Natural killer cell (primary cell): ENCODE data around the gene KLC1.

DNA sequence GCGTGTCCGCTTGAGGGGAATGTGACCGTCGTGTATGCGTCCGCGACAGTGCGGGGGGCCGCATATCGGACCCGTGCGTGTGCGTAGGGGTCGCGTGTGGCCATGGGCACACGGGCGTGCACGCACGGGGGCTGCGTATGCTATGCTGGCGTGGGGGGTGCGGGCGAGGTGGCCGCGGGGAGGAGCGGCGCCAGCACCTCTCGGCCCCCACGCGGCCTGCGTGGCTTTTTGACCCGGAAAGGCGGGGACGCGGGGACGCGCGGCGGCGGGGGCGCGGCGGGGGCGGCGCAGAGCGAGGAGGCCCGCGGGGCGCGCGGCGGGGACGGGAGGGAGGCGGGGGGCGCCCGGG, 396 bp upstream of the TRAF3 start:
- PRO-cap: bidirectional peak, plus-strand start outside the sequence, minus-strand start at position 230 of the sequence

GRCh38 chr14:102805290-102806135, 28.3 kb downstream of the TRAF3 start:
- PRO-cap: no peak

- PRO-cap: no peak
These were observed 71.8 kb downstream of the TRAF3 start for GRCh38 chr14:102848898-102849573.

DNA sequence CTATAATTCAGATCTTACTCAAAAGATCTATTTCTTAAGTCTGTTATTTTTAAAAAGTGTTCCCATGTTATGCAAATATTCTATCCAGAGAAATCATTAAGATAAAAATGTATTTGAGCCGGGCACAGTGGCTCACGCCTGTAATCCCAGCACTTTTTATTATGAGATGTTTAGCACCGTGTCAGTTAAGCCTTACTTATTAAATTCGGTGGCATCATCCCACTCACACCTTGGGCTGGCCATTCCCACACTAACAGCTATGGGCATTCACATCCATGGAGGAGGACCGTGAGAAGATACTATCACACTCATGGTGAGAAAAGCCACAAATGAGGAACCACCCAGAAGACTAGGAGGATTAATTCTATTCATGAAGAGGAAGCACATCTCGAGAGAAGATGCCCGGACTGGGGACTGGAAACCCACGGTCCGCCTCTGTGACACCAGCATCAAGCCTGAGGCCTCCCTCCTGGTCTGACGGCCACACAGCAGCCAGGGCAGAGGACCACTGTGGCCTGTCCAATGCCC, 5.0 kb downstream of the CDC42BPB start:
- PRO-cap: no peak

DNA sequence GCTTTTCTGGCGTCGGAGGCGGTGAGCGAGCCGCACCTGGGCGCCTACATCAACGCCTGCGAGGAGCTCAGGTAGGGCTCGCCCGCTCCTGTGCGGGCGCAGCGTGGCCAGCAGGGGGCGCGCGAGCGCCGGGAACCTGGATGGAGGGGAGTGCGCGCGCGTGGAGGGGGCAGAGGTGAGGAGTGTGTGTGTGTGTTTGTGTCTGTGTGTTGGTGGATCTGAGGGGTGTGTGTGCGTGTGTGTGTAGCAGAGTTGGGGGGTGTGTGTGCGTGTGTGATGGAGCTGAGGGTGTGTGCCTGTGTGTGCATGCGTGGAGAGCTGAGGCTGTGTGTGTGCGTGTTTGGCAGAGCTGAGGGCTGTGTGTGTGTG, 10.5 kb downstream of the EXOC3L4 start:
- PRO-cap: no peak

DNA sequence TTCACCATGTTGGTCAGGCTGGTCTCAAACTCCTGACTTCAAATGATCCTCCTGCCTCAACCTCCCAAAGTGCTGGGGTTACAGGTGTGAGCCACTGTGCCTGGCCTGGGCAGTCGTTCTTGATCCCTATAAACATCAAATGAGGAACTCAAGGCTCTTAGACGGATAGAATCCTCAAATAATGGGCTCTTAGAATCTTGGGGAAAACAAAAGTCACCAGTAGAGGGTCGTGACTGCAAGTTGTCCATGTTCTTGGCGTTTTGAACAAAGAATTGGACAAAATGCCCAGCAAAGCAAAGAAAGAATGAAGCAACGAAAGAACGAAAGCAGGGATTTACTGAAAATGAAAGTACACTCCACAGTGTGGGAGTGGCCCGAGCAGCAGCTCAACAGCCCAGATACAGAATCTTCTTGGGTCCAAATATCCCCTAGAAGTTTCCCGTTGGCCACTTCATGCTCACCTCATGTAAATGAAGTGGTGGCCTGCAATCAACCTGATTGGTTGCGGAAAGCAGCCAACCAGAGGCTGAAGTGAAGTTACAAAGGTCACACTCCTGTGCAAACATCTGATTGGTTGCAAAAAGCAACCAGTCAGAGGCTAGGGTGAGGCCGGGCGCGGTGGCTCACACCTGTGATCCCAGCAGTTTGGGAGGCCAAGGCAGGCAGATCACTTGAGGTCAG, 8.3 kb upstream of the TNFAIP2 start:
- PRO-cap: no peak

DNA sequence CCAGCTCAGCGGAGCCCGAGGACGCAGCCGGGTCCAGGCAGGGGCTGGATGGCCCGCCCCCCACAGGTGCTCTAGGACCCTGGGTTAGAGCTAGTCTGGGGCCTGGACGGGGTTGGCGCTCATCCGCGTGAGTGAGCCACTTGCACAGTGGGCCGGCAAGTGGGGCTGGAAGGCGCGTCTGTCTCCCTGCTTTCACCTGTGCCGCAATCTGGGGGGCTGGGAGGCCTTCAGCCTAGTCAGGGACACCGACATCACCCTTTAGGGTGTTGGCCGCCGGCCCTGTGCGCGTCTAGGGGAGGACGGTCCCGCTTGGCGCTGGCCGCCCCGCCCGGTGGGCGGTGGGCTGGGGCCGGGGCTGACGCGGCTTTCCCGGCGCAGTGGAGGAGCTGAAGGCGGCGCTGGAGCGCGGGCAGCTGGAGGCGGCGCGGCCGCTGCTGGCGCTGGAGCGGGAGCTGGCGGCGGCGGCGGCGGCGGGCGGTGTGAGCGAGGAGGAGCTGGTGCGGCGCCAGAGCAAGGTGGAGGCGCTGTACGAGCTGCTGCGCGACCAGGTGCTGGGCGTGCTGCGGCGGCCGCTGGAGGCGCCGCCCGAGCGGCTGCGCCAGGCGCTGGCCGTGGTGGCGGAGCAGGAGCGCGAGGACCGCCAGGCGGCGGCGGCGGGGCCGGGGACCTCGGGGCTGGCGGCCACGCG, 3.5 kb downstream of the TNFAIP2 start:
- PRO-cap: no peak

DNA sequence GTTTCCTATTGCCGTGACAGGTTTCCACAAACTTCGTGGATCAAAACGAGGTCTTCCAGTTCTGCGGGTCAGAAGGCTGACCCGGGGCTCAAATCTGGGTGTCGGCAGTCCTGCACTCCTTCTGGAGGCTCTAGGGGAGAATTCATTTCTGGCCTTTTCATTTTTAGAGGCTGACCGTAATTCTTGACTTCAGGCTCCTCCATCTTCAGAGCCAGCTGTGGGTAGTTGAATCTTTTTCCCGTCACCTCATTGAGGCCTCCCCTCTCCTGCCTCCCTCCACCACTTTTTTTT, 12.9 kb downstream of the TNFAIP2 start:
- PRO-cap: no peak

DNA sequence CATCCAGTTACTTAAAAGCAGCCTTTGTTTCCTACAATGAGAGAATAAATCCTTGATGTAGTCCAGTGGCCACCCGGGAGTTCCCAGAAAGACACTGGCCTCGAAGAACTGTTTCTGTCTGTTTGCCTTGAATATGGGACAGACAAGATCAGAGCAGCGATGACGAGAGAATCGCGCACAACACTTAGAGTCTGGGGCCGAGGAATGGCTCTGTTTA, 102.3 kb downstream of the TNFAIP2 start:
- PRO-cap: no peak

DNA sequence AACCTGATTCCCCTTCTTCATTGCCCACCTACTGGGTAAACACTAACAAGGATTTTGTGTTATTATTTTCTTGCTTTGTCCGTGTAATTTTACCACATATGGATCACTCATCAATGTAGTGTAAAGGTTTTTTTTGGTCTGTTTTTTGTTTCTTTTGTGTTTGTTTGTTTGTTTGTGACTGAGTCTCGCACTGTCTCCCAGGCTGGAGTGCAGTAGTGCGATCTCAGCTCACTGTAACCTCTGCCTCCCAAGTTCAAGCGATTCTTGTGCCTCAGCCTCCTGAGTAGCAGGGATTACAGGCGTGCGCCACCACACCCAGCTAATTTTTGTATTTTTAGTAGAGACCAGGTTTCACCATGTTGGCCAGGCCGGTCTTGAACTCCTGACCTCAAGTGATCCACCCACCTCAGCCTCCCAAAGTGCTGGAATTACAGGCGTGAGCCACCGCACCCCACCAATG, 54.1 kb downstream of the MARK3 start:
- PRO-cap: no peak

- PRO-cap: no peak
These were observed 2.8 kb downstream of the CKB start for GRCh38 chr14:103519627-103520441.

DNA sequence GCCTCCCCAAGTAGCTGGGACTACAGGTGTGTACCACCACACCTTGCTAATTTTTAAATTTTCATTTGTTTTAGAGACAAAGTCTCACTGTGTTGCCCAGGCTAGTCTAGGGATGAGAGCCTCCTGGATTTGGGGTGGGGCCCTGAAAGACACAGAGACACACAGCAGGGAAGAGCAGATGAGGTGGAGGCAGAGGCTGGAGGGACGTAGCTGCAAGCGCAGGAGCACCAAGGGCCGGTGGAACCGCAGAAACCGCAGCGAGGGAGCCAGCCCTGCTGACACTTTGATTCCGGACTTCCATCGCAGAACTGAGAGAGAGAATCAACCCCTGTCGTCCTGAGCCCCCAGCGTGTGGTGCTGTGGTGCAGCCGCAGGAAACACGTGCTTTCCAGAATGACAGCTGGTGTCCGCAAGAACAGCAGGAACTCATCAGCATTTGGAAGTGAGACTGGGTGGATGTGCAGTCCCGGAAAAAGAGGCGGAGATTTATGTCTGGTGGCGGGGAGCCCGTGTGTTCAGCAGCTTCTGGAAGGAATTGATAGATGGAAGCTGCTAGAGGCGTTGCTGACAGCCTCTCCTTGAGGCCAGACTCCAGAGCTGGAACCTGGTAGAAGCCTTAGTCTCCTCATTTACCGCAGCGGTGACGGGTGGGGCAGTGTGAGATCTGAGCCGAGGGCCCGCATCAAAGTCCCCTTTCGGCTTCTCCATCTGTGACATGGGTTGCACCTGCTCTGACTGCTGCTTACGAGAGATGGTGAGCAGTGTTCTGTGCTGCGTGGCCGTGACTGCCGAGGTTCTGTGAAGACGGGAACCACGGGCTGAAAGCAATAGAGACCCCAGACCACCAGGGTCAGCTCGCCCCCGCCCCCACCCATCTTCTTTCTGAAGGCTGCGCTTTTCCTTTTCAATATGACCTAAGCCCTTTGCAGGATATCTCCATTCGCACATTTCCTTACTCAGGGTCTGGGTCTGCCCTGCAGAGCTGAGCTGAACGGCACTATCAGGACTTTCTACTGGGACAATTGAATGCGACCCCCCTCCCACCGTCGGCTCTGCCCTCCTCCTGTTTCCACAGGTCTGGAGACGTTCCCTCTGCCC, 21.8 kb upstream of the KLC1 start:
- PRO-cap: bidirectional peak, plus-strand start at position 432 of the sequence, minus-strand start at position 310 of the sequence; unidirectional peak, plus-strand start at position 761 of the sequence

DNA sequence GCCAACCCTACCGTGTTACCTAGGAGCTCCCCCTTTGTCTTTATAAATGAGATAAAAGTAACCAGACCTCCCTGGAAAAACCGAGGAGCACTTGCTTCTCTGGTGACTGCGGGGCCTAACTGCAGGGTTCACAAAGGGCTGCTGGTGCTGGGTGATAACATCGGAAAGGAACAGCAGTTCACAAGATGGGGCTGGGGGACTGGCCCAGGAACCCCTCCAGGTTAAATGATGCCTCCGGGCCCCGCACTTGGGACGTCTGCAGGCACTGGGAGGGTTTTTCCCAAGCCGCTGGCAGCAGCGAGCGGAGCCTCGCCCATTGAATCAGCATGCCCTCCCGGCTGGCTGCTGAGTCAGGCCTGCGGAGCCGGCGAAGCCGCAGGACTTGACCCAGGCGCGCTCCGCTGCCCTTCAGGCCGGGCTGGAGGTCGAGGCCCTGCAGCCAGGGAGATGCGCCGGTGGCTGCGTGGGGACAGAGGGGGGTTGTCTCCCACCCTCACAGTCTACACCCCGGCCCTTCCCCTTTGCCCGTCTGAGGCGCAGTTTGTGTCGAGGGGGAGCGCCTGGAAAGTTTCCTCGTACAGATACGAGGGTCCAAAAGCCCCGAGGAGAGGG, 925 bp upstream of the KLC1 start:
- PRO-cap: no peak

DNA sequence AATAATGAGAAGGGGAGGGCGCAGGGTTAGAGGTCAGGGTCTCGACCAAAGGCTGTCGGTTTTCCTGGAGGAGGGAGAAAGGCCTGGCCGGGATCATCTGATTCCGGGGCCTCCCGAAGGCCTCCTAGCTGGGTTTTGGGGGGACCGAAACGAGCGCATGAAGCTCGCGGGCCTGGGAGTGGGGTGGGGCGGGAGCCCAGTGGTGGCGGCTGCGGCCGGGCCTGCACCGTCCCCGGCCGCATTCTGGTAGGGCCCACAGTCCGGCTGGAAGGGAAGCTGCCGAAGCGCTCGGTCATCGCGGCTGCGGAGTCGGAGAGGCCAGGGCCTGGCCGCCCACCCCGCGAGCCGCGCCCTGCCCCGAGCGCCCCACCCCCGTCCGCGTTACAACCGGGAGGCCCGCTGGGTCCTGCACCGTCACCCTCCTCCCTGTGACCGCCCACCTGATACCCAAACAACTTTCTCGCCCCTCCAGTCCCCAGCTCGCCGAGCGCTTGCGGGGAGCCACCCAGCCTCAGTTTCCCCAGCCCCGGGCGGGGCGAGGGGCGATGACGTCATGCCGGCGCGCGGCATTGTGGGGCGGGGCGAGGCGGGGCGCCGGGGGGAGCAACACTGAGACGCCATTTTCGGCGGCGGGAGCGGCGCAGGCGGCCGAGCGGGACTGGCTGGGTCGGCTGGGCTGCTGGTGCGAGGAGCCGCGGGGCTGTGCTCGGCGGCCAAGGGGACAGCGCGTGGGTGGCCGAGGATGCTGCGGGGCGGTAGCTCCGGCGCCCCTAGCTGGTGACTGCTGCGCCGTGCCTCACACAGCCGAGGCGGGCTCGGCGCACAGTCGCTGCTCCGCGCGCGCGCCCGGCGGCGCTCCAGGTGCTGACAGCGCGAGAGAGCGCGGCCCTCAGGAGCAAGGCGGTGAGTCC, at the start of gene KLC1:
TSS of gene KLC1 (plus strand) at position 620 of the 911 bp plus-strand sequence.
- PRO-cap: unidirectional peak, plus-strand start at position 175 of the sequence; bidirectional peak, plus-strand start at position 256 of the sequence, minus-strand start at position 245 of the sequence; bidirectional peak, plus-strand start at position 621 of the sequence, minus-strand start at position 493 of the sequence

- PRO-cap: no peak
These were observed 12.3 kb downstream of the XRCC3 start for GRCh38 chr14:103702870-103703395.

GRCh38 chr14:103711473-103712599, 3.4 kb downstream of the XRCC3 start:
- PRO-cap: no peak

DNA sequence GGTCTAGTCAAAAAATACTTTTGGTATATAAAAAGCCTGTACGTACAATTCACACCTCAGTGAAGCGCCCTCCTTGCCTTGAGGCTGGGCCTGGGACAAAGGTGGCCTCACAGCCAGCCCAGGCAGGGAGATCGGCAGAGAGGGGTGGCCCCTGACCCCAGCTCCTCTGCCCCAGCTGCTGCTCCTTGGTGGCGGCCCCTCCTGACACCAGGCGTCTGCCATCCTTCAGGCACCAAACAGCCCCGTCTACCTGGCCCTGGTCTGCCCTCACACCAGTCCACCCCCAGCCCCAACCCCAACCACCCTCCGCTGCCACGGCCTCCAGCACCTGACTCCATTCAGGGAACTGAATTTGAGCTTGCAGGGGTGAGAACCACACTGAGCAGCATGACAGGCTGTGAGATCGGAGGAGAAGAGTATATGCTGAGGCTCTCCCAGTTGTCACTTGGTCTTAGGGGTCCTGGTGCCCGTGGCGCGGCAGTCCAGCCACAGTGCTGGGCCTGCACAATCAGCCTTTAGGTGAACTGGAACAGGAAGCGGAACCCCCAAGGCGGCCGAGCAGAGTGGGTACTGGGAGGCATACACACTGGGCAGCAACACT, 18.5 kb downstream of the ZFYVE21 start:
- PRO-cap: no peak

- PRO-cap: no peak
These were observed 24.4 kb downstream of the ZFYVE21 start for GRCh38 chr14:103739651-103740672.

DNA sequence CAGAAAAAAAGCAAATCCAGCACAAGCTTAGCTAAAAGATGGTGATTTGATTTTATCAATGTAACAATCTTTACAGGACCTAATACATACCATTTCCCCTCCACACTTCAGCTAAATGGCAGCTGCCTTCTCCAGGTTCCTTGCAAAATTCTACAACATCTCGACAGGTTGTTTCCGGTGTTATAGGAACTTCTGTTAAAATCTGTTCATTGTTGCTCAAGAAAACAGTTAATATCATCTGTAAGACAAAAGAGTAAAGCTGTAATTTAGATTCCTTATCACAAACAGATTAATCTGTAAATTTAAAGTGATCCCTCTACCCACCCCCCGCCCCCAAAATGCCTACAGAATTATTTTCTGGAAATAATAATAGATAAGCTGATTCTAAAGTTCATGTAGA, 50.1 kb downstream of the PPP1R13B start:
- PRO-cap: no peak

DNA sequence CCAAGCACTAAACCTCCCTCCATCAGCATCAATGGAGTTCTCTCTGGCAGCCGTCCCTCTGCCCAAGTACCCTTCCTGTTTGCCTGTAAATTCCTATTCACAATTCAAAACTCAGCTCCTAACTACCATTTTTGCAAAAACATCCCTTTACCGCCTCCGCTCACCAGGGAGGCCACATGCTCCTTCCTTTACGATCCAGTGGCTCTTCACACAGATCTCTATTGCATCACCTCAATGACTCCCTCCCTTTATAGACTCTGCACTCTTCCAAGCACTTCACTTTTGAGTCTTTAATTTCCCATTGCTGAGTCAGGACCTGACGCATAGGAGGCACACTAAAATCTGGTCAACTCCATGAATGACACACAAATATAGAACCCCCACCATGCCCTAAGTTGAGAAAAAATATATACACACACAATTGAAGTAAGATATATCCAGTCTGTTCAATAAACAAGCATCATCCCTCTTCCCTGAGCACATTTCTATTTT, 45.9 kb downstream of the PPP1R13B start:
- PRO-cap: no peak